ENCODE results near the gene PPM1A.

DNA sequence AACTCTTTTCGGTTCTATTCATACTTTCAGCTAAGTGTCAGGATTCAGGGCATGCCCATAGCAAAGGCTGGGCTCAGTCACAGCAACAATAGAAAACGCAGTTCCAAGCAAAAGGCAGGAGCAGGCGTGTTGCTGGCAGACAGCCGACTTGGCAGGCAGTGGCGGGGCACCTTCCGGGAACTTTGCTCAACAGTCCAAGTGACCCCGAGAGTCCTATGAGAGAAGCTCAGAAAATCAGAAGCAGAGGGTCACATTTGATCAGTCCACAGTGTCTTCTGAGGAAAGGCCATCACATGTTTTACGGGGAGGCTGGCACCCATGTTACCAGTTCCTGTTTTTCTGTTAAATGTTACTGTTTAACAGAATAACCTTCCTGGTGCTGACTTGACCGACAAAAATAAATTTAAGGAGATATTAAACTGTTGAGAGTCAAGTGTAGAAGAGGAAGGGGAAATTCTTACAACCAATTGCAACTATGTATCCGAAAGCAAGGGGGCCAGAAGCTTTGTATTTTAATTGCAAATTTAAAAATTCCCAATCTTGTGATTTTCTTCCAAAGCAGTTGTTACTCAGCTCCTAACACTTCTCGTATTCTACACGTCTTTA lies 115.1 kb downstream of the DACT1 start:
- PRO-cap = no peak
- RAMPAGE, long total RNA, 2 experiments = no peak in any of the 2 experiments

GRCh38 chr14:59107733-59108315 lies 80.6 kb upstream of the DAAM1 start:
- PRO-cap = no peak
- RAMPAGE, long total RNA, 2 experiments = no peak in any of the 2 experiments

DNA sequence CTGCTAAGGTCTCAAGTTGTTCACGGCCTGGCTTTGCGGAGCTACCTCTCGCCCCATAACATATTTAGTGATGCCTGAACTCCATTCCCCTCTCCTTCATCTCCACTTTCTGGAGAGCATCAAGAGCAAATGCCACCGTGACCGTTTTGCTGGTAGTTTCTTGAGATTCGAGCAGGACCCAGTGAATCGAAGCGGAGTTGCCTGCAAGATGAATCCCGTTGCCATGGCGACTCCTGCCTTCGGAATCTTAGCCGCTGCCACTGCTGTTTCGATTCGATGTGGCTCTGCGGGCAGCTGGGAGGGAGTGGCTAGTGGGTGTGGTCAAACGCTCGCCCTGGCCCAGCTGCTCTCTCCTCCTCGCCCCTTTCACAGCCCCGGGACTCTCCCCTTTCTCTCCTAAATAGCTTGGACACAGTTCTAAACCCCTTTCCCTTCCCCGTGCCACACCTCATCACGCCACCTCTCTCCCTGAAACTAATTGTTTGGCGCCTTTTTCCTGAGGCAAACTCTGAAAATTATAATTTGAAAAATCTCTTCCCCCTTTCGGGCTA lies 1.4 kb downstream of the DAAM1 start:
- PRO-cap = bidirectional peak, plus-strand start at position 324 of the sequence, minus-strand start at position 220 of the sequence
- RAMPAGE, long total RNA, 2 experiments = no peak in any of the 2 experiments

DNA sequence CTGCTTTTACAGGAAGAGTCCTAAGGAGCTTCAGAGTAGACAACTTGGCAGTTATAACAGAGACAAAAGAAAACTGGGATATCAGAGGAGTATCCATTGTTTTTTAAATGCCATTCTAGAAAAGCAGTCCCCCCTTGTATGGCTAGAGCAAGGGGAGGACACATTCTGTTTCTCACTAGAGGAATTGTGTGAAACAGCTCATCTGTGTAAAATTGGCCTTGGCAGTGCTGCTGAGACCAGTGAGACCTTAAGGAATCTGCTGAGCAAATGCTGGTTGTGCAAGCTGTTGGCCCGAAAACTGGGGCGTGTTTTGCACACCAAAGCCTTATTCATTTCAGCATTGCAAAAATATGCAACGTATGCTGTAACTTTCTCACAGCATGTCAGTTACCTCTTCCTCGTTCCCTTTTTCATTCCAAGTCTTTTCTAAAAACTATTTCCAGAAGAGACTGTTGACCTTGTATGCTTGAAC lies 127.9 kb downstream of the GPR135 start:
- PRO-cap = no peak
- RAMPAGE, long total RNA, 2 experiments = no peak in any of the 2 experiments

DNA sequence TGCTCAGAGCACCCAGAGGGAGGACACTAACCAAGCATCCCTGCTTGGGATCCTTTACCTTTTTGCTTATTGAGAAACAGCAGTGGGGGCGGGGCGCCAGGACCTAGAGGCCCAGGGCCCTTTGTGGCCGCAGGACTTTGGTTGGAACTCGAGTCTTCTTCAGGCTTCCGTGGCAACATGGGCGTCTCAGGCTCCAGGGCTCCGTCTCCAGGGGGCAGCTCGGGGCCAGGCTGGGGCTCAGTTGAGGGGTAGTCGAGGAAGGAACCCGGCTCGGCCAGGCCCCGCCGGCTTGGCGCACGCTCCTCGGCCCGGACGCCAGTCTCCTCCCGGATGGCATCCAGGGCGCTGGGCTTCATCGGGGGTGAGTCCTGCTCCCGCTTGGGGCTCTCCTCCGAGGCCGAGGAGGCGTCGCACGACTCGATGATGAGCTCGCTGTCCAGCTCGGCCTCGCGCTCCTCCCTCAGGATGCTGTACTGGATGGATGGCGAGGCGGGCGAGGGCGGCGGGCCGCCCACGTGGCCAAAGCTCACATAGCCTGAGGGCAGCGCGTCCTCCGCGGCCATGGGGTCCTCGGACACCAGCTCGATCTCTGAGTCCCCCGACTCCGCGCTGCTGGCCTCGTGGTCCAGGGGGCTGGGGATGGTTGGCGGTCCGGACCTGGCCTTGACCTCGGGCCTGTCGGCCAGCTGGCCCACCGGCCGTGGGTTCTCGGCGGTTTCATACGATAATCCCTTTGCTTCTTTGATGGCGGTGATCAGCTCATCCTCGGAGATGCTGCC lies 143.5 kb downstream of the RTN1 start:
- PRO-cap = no peak
- RAMPAGE, long total RNA, 2 experiments = no peak in any of the 2 experiments

- PRO-cap = no peak
- RAMPAGE, long total RNA, 2 experiments = no peak in any of the 2 experiments
Measured at GRCh38 chr14:59952115-59952652, 81.6 kb upstream of the RTN1 start.

GRCh38 chr14:60244998-60245529 lies 4.0 kb upstream of the PPM1A start:
- PRO-cap = no peak
- RAMPAGE, long total RNA, 2 experiments = no peak in any of the 2 experiments

DNA sequence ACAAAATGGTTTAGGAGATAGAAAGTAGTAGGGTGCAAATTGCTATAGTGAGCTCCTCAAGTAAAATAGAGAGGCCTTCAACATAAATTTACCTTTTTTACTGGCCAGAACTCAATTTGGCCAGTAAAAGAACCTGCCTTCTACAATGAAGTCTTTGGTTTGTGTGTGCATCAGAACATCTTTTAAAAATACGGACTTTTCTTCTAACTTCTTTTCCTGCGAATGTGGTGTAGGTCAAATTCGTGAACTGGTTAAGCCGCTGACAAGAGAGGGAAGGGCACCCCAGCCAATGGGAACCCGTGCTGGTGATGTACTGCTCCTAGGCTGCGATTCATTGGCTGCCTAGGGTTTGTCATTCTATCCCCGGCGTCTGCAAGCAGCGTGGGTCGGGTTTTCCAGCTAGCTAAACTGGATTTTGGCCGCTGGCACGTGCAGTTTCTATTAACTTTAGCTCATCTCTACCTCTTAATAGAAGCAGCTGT lies 1.2 kb upstream of the PPM1A start:
- PRO-cap = bidirectional peak, plus-strand start at position 406 of the sequence, minus-strand start at position 249 of the sequence
- RAMPAGE, long total RNA, 2 experiments = no peak in any of the 2 experiments

GRCh38 chr14:60249195-60250374 lies at the start of gene PPM1A:
TSS of gene PPM1A (plus strand) at chr14:60249221.
- PRO-cap = bidirectional peak, plus-strand start at chr14:60249221, minus-strand start at chr14:60249107; unidirectional peak, minus-strand start at chr14:60249467; bidirectional peak, plus-strand start at chr14:60249913, minus-strand start at chr14:60249761
- RAMPAGE, long total RNA, 2 experiments = start-site peak on the plus strand in 1 of 2 experiments, at chr14:60249210-60249252 at its widest, 13 reads per replicate

DNA sequence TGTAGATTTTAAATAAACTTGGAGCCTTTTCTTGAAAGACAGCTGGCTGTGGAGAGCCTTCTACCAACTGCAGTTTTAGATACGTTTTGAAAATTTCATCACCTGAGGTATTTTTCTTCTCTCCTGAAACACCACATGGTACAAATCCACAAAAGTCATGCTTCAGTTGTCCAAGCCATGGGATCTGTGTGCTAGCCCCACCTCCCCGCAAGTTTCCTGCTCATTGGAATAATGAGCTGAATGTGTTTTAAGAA lies 1.3 kb downstream of the PPM1A start:
- PRO-cap = no peak
- RAMPAGE, long total RNA, 2 experiments = no peak in any of the 2 experiments

DNA sequence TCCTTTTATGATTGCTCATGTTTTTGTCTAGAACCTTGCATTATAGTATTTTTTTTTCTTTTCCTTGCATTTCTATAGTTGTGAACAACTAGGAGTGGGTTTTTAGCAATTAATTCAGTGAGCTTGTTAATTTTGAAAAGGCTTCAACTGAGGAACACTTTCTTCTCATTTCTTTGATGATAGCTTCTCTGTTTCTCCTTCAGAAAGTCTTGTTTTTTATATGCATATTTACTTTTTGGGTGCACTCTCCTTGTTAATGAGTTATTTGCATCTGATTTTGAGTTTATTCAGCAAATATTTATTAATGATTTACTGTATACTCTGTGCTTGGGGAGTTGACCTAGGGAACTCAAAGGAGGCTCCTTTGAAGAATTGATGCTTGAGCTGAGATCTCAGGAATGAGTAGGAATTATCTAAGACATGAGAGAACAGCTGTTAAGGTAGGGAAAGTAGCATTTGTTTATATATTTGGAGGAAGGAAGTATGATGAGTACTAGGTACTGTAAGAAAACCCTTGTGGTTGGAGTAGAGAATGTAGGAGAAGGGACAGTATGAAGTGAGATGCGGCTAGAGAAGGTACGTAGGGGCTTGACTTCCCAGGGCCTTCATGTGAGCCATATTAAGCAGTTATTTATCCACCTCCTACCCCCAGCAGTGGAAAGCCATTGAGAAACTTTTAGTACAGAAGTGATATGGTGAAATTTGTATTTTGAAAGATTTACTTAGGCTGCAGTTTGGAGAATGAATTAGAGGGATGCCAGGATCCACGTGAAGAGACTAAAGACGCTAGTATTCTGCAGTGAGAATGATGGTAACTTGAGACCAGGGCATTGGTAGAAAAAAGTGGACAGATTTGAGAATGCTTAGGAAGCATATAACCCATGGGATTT lies 24.1 kb downstream of the PPM1A start:
- PRO-cap = no peak
- RAMPAGE, long total RNA, 2 experiments = no peak in any of the 2 experiments

DNA sequence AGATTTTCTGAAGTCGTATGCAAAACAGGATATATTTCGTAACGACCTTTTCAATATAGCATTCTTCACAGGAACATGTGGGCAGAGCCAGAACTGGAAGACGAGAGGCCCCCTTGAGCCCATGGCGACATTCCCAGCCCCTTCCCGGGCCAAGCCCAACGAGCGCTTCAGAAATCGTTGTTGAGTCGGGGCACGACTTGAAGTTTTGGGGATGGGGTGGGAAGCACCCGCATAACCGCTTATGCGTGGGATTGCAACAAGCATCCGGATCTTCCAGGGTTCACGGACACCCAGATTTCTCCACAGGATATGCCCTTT lies 790 bp downstream of the C14orf39 start:
- PRO-cap = no peak
- RAMPAGE, long total RNA, 2 experiments = no peak in any of the 2 experiments

DNA sequence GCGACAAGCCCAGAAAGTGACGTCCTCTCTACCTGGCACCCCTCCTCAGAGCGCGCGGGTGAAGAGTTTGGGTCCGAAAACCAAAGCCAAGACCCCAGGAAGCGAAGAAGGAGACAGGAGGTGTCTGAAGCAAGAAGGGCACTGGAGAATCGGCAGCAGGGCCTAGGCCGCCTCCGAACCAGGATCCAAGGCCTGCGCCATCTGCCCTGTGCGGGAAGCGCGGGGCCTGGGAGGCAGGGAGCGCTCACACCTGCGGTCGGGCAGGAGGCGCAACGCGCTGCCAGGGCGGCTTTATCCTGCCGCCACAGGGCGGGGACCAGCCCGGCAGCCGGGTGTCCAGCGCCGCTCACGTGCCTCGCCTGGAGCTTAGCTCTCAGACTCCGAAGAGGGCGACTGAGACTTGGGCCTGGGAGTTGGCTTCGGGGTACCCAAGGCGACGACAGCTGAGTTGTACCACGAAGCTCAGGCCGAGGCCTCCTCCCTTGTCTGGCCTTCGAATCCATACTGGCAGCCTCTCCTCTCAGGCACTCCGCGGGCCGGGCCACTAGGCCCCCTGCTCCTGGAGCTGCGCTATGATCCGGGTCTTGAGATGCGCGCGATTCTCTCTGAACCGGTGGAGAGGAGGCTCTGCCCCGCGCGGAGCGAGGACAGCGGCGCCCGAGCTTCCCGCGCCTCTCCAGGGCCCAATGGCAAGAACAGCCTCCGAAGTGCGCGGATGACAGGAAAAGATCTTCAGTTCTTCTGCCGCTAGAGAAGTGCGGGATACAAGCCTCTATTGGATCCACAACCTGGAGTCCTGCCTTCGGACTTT lies 7.0 kb downstream of the SIX1 start:
- PRO-cap = no peak
- RAMPAGE, long total RNA, 2 experiments = no peak in any of the 2 experiments

GRCh38 chr14:60646930-60647543 lies 2.2 kb downstream of the SIX1 start:
- PRO-cap = unidirectional peak, plus-strand start at chr14:60647311; bidirectional peak, plus-strand start at chr14:60647480, minus-strand start at chr14:60647443
- RAMPAGE, long total RNA, 2 experiments = no peak in any of the 2 experiments

- PRO-cap = no peak
- RAMPAGE, long total RNA, 2 experiments = no peak in any of the 2 experiments
Measured at GRCh38 chr14:60653475-60653865, 4.2 kb upstream of the SIX1 start.

GRCh38 chr14:60736479-60737257 lies 2.1 kb downstream of the MNAT1 start:
- PRO-cap = no peak
- RAMPAGE, long total RNA, 2 experiments = no peak in any of the 2 experiments

- PRO-cap = no peak
- RAMPAGE, long total RNA, 2 experiments = no peak in any of the 2 experiments
Measured at GRCh38 chr14:61320722-61321336, 550 bp upstream of the PRKCH start.

GRCh38 chr14:61326858-61327301 lies 5.5 kb downstream of the PRKCH start:
- PRO-cap = no peak
- RAMPAGE, long total RNA, 2 experiments = no peak in any of the 2 experiments

DNA sequence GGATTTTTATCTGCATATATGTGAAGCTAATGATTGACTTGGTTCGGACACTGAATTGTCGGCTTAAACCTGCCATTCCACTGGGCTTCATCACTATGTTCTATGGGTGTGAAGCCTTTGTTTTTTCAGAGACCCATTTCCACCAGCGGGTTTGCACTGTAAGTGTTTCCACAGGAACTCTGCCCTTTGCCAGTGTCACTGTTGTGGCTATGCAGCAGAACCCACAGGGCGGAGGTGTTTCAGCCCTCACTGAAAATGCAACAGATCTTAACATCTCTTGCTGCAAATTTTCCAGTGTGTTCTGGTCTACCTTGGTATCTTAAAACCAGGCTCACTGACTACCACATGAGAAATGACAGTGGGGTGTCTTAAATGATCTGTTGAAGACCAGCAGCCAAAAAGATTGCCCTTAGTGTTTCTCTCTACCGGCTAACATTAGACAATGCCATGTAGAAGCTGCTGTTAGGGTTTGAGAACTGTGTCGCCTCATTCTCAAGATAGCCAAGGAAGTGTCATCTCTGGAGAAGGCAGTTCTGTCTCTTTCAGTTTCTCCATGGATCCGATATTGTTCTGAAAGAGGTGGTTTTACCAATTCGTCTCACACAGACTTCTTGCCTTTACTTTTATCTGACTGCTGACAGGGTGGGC lies 21.2 kb downstream of the PRKCH start:
- PRO-cap = no peak
- RAMPAGE, long total RNA, 2 experiments = no peak in any of the 2 experiments

GRCh38 chr14:61513949-61514583 lies 181.2 kb upstream of the HIF1A start:
- PRO-cap = no peak
- RAMPAGE, long total RNA, 2 experiments = no peak in any of the 2 experiments

All from lower leg skin (tissue), 2 donors.